Pericardium fibroblast (primary cell): ENCODE measurements around the genes NPTX2 and BUD31.

DNA sequence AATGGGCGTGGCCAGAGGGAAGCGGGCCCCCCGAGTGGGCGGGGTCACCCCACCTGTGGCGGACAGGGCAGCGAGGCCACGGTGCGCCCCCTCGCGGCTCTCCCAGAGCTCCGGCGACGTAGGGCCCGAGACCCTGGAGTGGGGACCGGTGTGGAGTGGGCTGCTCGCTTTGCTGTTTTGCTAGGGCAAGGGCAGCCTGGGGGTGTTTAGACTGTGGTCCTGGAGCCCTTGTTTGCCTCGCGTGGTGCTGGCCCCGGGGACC, 286 bp upstream of the BAIAP2L1 start:
- RAMPAGE, long total RNA = no peak

GRCh38 chr7:98419742-98420003, 18.8 kb upstream of the BAIAP2L1 start:
- RAMPAGE, long total RNA = no peak

GRCh38 chr7:98616232-98616828, 755 bp upstream of the NPTX2 start:
- RAMPAGE, long total RNA = no peak

- RAMPAGE, long total RNA = no peak
Observed at GRCh38 chr7:98616829-98617762, at the start of gene NPTX2. TSS of gene NPTX2 (plus strand) at chr7:98617285.

GRCh38 chr7:98641388-98642049, 24.4 kb downstream of the NPTX2 start:
- RAMPAGE, long total RNA = no peak

- RAMPAGE, long total RNA = no peak
Observed at GRCh38 chr7:98771965-98772577, 97.7 kb downstream of the TMEM130 start.

DNA sequence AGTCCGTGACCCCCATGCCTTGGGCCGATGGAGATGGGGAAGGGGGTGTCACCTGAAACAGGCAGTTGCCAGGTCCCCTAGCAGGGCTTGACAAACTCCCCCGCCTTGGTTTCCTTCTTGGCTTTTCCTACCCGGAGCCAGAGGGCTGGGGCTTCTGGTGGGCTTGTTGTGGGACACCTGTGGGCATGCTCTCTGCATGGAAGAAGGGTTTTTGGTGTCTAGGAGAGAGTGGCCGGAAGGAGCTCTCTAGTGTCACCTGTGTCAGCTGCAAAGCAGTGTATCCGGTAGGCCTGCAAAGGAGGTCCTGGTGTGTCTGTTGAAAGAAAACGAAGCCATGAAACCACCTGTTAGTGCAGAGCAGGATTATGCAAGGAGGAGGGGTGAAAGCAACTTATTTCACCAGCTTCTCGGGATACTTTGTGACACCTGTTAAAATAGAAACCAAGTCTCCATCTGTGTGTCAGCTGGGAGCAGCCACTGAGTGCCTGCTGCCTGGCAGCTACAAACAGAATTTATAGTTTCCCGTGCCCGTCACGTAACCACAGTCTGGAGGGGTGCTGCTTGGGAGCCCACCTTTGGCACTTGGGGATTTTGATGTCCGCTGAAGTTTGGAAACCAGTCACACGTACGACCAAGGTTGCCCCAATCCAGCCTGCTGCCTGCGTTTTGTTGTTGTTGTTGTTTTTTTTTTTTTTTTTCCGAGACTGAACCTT, 1.4 kb downstream of the TRRAP start:
- RAMPAGE, long total RNA = no peak

GRCh38 chr7:98917342-98917929, 39.1 kb downstream of the TRRAP start:
- RAMPAGE, long total RNA = no peak

DNA sequence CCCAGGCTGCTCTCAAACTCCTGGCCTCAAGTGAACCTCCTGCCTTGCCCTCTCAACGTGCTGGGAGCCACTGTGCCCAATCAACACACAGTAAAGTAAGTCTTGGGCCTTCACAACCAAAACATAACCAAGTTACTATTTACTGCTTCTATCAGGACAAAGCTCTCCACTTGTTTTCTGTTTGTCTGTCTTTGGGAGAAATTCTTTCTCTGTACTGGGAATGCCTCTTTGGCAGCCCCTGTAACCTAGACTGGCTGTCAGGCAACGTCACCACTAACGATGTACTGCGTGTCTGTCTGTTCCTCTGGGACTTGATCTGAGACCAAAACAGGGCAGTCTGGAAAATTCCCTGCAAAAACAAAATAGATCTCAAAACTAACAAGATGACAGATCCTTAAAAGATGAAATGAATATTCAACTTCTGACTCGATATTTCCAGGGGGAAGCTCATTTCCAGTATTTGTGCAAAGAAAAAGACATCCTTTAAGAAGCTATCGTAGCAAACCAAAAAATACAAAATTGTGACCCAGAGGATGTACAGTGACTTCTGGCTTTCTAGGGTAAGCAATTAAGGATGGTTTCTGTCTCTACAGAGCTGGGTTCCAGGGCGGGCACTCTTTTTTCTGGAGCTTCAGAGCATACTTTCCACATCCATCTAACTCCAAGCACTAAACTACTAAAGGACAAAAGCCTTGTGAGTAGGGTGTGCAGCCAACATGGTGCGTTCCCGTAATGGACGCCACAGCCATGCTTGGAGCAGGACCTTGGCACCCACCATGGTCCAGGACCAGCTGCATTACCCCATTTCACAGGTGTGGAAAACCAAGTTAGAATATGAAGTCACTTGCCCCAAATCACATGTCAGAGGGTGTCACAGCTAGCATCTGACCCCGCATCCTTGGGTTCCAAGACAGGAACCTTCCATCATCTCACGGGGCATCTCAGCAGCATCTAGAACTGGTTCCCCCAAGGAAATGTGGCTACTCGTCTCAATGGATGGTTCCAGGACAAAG, 112.7 kb downstream of the SMURF1 start:
- RAMPAGE, long total RNA = no peak

- RAMPAGE, long total RNA = no peak
Observed at GRCh38 chr7:99042338-99042901, 101.5 kb downstream of the SMURF1 start.

DNA sequence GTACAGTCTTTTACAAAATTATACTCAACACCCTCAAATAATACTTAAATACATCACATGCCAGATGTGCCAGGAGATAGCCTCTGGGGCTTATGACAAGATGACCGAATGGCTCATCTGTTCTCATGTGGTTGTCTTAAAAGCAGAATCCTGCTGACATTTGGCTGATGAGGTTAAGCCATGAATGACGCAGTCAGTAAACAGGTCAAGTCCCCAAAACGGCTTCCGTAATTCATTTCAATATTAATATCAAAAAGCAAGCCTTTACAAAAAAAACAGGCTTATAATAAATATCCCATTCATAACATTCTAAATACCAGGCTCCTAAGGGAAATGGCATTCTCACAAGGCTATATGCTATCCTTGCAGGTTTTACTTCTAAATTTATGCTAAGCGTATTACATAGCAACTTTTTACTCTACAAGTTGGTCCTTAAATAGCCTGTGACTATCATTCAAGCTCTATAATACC, 15.7 kb downstream of the SMURF1 start:
- RAMPAGE, long total RNA = no peak

GRCh38 chr7:99394166-99394815, 14.1 kb downstream of the PDAP1 start:
- RAMPAGE, long total RNA = no peak

- RAMPAGE, long total RNA = start-site peak on the minus strand at chr7:99408560-99408709, 4,369 and 2,877 reads in 2 replicates; start-site peak on the plus strand at chr7:99408930-99409014, 5,008 and 3,165 reads in 2 replicates
Observed at GRCh38 chr7:99408511-99409305, at the start of gene BUD31. TSS of gene BUD31 (plus strand) at chr7:99408969.

DNA sequence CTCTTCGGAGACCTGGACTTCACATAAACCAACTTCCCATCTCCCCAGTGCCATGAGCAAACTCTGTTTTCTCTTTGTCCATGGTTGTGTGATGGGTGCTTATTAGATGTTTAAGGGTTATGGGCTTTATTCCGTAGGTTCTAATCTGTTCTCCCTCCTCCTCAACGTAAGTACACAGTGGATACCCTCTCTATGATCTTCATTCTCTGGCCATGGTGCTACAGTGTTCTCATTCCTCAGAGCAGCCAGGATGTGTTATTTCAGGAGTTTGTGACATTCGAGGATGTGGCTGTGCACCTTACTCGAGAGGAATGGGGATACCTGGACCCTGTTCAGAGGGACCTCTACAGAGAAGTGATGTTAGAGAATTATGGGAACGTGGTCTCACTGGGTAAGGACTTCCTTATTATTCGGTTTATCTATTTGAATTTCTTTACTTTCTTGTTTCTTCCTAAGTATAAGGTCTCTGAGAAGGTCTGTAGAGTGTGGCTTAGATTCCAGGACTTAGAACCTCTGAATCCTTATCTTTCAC, 3.7 kb downstream of the ZNF655 start:
- RAMPAGE, long total RNA = no peak

DNA sequence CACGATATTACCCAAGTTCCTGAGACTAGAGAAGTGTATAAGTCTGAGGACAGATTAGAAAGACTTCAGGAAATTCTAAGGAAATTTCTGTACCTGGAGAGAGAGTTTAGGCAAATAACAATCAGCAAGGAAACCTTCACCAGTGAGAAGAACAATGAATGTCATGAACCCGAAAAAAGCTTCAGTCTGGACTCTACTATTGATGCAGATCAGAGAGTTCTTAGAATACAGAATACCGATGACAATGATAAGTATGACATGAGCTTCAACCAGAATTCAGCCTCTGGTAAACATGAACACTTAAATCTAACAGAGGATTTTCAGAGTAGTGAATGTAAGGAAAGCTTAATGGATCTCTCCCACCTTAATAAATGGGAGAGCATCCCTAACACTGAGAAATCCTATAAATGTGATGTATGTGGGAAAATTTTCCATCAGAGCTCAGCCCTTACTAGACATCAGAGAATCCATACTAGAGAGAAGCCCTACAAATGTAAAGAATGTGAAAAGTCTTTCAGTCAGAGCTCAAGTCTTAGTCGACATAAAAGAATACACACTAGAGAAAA, 14.0 kb downstream of the ZNF655 start:
- RAMPAGE, long total RNA = no peak

- RAMPAGE, long total RNA = no peak
Observed at GRCh38 chr7:99579775-99580794, 18.0 kb upstream of the TMEM225B start.

- RAMPAGE, long total RNA = no peak
Observed at GRCh38 chr7:99660820-99661916, 18.6 kb downstream of the CYP3A5 start.

- RAMPAGE, long total RNA = no peak
Observed at GRCh38 chr7:99693238-99694087, 13.7 kb upstream of the CYP3A5 start.

DNA sequence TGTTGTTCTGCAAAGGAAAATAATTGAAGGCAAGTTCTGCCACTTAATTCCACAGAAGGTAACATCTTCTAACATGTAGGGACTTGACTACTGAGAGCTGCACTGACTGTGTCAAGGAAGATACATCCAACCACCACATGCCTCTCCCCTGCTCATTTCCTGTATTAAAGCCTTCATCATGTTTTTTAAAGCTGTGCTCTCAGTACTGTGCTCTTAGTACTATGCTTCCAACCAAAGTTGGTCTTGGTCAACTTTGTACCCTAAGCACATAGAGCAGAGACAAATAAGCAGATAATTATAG, 2.8 kb upstream of the CYP3A4 start:
- RAMPAGE, long total RNA = no peak

GRCh38 chr7:99787127-99787509, 3.1 kb upstream of the CYP3A4 start:
- RAMPAGE, long total RNA = no peak